Colon Carcinoma Metastatic in the Brain (tissue), 2 donors: ENCODE data around the genes GAB3 and F8A1.

DNA sequence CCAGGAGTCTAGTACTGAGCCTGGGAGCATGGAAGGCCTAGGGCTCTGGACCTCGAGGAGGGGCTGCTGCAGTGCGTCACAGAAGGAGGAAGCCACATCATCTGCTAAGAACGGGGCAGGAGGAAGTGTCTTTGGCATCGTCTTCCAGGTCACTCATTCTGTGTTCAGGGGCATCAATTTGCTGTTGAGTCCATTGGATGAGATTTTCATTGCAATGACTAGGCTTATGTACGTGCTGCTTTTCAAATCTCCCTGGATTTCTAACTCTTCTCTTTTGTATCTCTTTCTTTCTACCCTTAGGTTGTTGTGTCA lies 38.5 kb downstream of the TKTL1 start:
- PRO-cap, 2 experiments = no peak in any of the 2 experiments

GRCh38 chrX:154359613-154359967 lies 14.8 kb downstream of the FLNA start:
- PRO-cap, 2 experiments = no peak in any of the 2 experiments

DNA sequence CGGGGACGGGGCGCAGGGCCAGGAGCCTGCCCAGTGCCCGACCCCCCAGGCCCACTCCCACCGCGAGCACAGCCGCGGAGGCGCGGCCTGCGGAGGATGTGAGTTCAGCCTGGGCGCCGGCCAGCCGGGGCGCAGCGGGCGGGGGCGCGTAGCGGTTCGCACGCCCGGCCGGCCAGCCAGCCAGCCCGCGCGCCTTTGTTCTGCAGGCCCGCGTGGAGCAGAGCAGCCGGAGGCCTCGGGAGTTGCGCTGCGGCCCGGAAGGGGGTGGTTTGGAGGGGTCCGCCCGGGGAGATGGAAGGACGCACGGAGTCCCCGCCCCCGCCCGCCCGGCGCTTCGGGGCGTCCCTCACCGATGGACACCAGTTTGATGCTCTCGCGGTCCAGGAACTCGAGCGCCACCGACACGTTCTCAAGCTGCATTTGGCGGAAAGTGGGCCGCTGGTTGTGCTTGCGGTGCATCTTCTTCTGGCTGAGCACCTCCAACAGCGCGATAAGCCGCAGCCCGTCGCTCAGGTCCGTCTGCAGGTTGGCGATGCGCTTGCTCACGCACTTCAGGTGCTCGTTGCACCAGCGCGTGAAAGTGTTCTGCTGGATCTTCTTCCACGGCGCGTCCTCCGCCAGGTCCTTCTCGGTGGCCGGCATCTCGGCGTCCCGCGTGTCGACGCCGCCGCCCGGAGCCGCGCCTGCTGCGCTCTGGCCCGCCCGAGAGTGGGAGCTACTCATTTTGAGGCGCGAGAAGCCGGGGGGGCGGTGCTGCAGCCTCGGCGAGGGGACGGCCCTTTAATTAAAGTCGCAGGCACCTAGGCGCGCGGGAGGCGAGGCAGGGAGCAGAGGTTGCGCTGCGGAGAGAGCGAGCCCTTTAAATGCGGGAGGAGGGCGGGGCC lies 3.7 kb downstream of the FLNA start:
- PRO-cap, 2 experiments = peak in 2 of 2 experiments; most common minus-strand start position 700 of the sequence (in 2)

GRCh38 chrX:154467440-154468233 lies 9.6 kb downstream of the PLXNA3 start:
- PRO-cap, 2 experiments = no peak in any of the 2 experiments

- PRO-cap, 2 experiments = no peak in any of the 2 experiments
Observed at GRCh38 chrX:154548019-154548329, 554 bp downstream of the IKBKG start.

DNA sequence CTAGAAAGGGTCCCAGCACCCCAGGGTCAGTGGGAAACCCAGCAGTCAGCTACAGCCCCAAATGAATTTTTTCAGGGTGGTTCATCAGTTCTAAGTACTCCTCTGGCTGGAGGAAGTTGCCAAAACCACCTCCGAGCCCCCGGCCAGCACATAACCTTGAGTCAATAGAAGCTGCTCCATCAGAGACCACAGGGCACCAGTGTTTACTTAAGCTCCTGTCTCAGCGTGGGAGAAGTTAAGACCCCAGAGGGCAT lies 18.3 kb downstream of the GAB3 start:
- PRO-cap, 2 experiments = no peak in any of the 2 experiments

DNA sequence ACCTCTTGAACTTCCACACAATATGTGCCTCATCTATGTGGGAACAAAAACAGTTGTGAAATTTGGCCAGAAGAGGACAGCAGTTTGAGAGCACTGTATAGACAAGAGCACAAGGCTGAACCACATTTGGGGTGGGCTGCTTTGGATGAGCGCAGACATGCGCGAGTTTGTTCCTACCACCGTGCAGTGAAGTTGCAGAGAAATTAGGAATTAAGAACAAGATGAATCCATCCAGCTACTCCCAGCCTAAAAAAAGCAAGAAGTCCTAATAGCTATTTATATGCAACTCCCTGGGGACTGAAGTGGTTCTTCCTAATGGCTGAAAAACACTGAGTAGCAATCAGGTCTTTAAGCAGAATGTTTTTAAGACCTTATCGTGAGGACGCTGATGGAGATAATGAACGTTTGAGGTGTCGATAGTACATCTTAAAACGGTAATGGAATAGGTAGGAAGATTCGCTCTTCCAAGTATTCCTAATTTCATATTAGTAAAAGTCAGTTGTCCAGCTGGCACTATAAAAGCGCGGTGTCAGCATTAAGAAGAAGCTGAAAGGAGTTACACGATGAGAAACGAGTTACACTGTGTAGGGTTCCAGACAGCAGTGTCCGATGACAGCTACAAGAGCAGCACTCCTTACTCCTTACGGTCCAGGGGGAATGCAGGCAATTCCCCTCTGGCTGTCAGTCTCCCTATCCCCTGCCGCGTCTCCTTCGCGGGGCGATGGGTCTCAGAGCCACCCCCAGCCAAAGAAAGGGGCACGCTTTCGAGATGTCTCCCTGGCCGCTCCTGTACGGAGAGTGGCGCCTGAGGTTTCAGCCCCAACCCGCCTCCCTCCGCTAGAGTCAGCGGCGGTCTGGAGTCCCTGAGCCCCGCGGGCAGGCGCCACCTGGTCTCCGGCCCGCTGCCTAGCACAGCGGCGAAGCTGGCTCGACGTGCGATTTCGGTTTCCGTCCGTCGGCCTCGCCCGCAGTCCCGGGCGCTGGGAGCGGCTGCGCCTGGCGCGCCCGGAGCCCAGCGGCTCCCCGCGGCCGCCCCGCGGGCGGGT lies 691 bp downstream of the GAB3 start:
- PRO-cap, 2 experiments = no peak in any of the 2 experiments

DNA sequence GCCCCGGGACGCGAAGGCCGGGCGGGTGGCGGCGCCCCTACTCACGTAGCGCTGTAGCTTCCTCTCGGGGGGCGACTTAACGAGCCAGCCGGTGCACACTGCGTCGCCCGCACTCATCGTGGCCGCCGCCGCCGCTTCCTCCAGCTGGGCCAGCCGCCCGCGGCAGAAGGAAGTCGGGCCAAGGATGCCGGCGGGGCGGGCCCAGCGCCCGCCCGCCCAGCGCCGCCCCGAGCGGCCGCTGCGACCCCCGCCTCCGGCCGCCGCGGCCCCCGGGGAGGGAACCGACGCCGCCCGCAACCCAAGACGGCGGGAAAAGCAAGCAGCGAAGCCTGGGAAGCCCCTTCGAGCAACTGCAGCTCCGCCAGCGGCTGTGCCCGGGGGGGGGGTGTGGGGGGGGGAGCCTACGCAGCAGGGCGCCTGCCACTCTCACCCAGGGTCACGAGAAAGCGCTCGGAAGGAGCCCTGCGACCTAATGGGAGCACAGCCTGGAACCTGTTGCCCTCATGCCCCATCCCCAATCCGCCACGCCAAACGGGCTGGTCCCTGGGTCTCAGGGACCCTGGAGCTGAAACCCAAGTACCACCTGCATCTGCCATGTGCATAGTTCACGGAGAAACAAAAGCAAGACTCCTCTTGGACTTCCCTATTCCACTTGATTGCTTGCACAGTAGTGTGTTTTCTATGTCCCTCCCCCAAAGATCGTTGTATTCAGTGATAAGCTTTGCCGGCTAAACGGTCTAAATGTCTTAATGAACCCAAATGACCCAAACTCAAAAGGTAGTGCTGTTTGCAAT lies at the start of gene GAB3:
Gene GAB3, minus strand, starts transcription at position 169 of the 794 bp plus-strand sequence.
- PRO-cap, 2 experiments = no peak in any of the 2 experiments

- PRO-cap, 2 experiments = no peak in any of the 2 experiments
Observed at GRCh38 chrX:154834714-154835164, 277 bp upstream of the SMIM9 start.

DNA sequence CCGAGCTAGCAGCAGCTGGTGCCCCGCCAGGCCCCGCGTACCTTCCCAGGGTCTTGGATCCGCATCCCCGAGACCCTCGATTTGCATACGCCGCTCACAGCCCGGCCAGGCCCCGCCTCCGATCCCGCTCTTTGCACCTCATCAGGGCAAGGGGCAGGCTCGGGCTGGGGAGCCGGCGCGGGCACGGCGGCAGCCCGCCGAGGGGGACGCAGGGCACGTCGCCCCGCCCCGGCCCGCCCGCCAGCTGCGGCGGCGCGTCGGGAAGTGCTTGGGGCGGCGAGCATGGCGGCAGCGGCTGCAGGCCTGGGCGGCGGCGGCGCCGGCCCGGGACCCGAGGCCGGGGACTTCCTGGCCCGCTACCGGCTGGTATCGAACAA lies at the start of gene F8A1:
Gene F8A1, plus strand, starts transcription at position 263 of the 377 bp plus-strand sequence.
- PRO-cap, 2 experiments = no peak in any of the 2 experiments

DNA sequence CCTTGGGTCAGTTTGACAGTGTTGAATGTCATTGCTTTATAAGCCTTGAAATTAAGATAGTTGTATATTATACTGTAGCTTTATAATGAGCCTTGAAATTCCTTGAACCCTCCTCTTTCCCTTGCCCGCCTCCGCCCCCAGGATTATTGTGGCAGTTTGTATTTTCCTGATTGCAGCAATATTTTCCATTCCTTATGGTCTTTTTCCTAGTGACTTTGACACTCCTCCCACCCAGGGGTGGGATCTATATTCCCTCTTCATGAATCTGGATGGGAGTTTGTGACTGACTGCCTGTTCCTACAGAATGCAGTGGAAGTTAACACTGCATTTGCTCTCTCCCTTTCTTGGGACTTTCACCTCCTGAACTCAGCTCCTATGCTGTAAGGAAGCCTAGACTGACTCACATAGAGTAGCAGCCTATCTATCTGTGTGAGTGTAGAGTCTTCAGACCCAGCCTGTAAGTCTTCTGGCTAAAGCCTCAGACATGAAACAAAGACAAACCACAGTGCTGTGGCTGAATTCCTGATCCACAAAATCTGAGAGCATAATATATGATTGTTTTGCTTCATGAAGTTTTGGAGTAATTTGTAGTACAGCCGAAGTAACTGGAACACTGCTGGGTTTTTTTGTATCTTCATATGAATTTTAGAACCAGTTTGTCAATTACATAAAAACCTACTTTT lies 2.3 kb downstream of the FUNDC2 start:
- PRO-cap, 2 experiments = no peak in any of the 2 experiments

- PRO-cap, 2 experiments = no peak in any of the 2 experiments
Observed at GRCh38 chrX:155188814-155188973, 27.6 kb upstream of the VBP1 start.

- PRO-cap, 2 experiments = no peak in any of the 2 experiments
Observed at GRCh38 chrX:155683618-155684345, 71.0 kb upstream of the TMLHE start.